ENCODE measurements around the genes MUC13 and SLC12A8.

DNA sequence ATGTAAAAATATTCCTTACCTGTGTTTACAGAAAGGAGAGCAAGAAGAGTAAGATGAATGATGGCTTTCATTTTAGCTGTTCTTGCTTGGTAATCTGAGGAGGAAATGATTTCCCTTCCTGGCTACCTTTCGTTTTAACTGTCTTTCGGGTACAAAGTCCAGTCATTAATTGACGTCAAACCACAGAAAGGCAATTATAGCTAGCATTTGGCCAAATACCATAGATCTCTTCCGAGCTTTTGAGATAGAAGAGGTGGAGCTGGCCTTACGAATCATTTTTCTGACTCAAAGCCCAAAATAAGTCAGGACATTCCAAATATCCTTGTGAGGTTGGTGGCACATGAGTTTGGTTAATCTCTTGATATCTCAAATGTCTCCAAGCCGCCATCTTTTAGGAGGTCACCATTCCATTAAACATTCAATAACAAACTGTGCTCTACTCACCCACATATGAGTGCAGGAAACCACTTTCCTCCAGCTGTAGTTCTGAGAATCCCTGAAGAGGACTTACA, at the start of gene MUC13:
Gene MUC13, minus strand, starts transcription at position 110 of the 512 bp plus-strand sequence.
- RRBS = no CpG with 5 or more reads among the region's 6 CpGs

DNA sequence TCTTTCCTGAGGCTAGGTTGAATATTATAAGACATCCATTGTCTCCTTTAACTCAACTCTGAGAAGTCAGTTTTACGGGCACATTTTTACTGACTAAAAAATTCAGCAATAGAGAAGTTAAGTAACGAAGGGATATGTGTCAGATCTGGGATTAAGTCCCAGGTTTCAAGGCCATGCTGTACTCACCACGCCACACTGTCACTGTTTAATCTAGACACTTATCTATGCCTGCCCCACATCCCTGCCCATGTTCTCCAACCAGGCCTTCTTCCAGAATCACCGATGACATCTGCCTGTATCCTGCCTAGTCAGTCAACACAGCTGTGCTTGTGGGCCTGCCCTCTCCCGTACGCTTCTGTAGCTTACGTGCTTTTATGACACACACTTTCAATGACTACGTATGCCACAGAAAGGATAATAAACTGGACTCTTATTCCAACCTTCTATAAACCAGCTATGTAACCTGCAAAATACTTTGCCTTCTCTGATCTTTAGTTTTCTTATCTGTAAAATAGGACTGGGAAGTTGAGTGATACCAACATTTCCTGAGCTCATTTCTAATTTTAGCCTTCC, 17.2 kb upstream of the MUC13 start:
- RRBS = no CpG with 5 or more reads among the region's 8 CpGs

- RRBS = no CpG with 5 or more reads among the region's 18 CpGs
Measured at GRCh38 chr3:124993383-124994412, 59.1 kb upstream of the MUC13 start.

- RRBS = no CpG with 5 or more reads among the region's 22 CpGs
Measured at GRCh38 chr3:125043503-125044301, 12.1 kb downstream of the HEG1 start.

- RRBS = no CpG with 5 or more reads among the region's 5 CpGs
Measured at GRCh38 chr3:125062297-125062539, 6.4 kb upstream of the HEG1 start.

DNA sequence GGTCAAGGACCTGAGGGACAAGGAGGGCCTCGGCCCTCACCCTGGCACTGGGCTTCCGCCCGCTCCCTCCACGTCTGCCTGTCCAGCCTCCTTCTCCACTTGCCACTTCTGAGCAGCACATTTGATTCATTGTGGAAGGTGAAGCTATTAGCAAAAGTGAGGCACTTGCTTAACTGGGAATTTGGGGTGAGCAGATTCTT, 62.1 kb upstream of the HEG1 start:
- RRBS = no CpG with 5 or more reads among the region's 4 CpGs

DNA sequence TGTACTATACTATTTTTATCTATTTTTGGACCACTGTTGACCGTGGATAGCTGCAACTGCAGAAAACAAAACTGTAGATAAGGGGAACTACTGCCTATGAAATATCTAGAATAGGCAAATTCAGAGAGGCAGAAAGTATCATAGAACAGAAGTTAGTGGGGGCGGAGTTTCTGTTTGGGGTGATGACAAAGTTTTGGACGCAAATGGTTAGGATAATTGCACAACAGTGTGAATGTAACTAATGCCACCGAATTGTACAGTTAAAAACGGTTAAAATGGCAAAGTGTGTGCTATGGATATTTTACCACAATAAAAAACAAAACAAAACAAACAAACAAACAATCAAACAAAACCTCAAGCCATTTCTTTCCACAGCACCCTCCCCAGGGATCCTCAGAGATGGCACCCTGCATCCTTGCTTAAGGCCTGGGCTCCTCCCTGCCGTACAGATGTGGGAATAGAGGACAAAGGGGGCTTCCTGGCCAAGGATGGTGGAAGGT, 66.4 kb downstream of the SLC12A8 start:
- RRBS = no CpG with 5 or more reads among the region's 6 CpGs

DNA sequence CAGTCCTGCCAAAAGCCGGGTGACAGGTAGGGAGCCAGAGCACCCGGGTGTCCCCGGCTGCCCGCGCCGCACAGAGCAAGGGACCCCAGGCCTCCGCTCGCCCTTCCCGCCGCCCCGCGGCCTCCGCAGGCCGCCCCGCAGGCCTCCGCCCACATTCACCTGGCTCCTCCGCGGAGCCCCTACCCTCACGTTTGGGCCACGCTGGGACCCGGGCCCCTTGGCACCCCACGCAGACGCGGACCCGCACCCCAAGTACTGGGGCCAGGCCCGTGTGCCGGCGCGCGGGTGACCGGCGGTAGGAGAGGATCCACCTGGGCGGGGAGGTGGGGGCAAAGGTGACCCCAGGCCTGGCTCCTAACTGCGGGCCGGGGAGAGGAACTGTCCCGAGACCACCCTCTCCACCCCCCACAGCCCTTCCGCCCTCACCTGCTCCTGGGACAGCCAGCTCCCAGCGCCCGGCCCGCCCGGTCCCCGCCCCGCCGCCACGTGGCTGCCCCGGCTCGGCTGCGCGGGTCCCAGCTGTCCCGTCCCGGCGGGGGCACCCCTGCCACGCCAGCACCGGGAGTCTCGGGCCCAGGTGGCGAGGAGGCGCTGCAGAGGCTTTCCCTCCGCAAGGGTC, at the start of gene SLC12A8:
Gene SLC12A8, minus strand, starts transcription at position 475 of the 619 bp plus-strand sequence.
- RRBS = 2% methylated on average over 16 of the region's 58 CpGs

- RRBS = no CpG with 5 or more reads among the region's 9 CpGs
Measured at GRCh38 chr3:125362057-125362926, 12.8 kb downstream of the ZNF148 start.

GRCh38 chr3:125367265-125368033, 7.7 kb downstream of the ZNF148 start:
- RRBS = no CpG with 5 or more reads among the region's 5 CpGs

GRCh38 chr3:125370189-125370682, 4.9 kb downstream of the ZNF148 start:
- RRBS = no CpG with 5 or more reads among the region's 1 CpG

DNA sequence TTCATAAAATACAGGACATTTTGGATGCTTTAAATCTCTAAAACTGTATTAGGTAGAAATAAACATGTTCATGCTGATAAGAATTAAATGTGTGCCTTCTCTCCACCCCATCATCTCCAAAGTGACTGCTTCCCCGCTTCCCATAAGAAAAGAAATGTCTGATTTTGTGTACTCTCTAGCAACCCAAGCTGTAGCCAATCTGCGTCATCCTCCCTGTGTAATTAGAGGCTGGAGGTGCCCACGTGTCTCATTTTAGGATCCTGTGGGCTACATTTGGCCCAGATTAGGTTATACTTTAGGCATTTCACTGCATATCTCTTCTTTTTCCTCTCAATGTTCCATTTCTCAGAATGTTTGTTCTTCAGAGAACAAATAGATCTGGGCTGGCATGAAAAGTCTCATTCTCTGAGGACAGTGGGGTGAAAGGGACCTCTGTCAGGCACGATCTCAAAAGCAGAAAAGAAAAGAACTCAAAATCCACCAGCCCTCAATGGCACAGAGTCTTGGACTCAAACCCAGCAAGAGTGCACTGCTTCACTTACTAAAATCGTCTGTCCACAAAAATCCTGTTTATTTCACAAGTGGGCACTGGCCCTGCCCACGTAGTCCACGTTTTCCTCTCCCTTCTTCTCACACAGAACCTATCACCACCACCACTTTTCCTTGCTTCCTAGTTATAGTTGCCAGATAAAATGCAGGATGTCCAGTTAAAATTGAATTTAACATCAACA, 19.4 kb upstream of the ZNF148 start:
- RRBS = no CpG with 5 or more reads among the region's 7 CpGs

- RRBS = no CpG with 5 or more reads among the region's 3 CpGs
Measured at GRCh38 chr3:125404470-125404928, 29.4 kb upstream of the ZNF148 start.

GRCh38 chr3:125551874-125552593, 32.0 kb upstream of the SNX4 start:
- RRBS = no CpG with 5 or more reads among the region's 9 CpGs

GRCh38 chr3:125766358-125767010, 171.2 kb upstream of the OSBPL11 start:
- RRBS = under 1% methylated on average over 5 of the region's 72 CpGs

DNA sequence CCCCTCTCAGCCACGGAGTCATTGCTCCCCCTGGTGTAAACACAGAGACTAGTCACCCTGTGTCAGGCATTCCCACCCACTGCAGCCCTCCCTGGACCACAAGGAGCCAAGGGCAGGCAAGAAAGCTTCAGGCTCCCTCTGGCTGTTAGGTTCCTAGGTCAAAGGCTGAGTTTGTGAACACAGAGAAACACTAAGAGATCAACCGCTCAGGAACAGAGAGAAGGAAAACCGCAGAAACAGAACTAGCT, 32.7 kb upstream of the ROPN1B start:
- RRBS = no CpG with 5 or more reads among the region's 3 CpGs

- RRBS = 95% methylated on average over 3 of the region's 11 CpGs
Measured at GRCh38 chr3:126026223-126026735, 57.3 kb downstream of the ROPN1B start.

DNA sequence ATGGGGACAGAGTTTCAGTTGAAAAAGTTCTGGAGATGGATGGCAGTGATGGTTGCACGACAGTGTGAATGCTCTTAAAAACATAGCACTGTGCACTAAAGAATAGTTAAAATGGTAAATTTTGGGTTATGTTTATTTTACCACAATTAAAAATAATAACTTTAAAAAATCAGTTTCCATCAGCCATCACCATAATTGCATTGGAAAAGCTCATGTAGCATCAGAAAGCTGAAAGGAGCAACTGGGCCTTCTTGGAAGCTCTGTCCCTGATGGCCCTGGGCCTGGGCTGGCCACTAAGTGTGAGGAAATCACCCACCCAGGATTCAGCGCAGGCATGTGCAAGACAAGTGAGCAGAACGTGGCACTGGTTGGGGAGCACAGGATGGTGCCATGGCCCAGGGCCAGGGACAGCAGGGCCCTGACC, 5.7 kb upstream of the ALDH1L1 start:
- RRBS = no CpG with 5 or more reads among the region's 3 CpGs

GRCh38 chr3:126260867-126261393, 80.5 kb upstream of the ALDH1L1 start:
- RRBS = no CpG with 5 or more reads among the region's 6 CpGs

DNA sequence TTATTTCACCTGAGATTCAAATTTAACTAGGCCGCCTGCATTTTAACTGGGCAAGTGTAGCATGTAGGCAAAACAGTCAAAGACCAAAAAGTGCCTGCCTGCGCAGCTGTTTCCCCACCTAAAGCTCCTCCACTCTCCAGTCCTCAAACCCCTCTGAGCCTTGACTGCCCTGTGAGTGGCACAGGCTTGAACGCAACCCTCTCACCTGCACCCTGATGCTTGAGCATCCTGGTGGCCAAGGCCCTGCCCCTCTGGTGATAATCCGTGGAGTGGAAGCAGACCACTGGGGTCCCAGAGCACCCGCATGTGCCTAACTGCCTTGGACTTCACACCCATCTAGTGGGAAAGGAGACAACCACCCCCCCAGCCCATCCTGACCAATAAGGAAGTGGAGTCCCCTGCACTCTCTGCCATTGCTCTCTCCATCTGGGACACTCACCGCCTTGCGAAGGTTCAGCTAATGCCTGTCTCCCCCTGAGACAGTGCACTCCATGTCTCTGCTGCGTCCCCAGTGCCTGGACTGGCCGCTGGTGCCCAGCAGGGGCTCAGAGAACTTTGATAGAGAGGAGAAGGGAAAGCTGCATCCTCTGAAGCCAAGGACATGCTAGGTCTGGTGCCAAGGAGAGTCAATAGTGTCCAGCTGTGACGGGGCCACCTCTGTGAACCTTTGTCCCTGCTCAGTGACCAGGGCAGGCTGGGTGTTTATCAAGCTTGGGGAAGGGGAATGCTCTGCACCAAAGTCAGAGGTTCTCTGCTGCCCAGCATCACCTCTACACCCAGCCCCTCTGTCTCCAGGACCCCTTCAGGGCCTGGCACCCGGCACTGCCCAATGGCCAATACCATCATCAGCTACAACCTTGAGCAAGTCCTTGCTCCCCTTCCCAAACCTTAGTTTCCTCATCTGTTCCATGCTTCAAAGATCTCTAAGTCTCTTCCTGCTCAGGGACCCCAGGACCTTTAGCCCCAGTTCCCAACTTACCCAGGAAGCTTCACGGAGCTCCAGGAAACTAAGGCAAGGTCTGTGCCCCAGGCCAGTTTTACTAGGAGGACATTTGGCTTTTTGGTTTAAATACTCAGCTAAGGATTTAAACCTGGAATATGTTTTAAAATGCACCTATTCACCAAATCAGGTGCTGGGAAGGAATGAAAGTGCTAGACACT, 3.3 kb downstream of the KLF15 start:
- RRBS = no CpG with 5 or more reads among the region's 12 CpGs